Measurements from ENCODE around the gene HBP1.

- PRO-cap, 10 experiments: no peak in any of the 10 experiments
These were observed 8.8 kb downstream of the NAMPT start for GRCh38 chr7:106276077-106276385.

DNA sequence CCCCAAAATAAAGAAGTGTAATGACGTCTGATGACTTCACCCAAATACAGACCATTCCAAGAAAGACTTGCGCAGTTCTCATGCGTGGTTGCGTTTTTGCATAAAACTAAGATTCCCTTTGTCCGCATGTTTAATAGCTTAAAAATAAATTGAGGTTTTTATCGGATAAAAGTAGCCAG is 1.0 kb upstream of the NAMPT start:
- PRO-cap, 10 experiments: no peak in any of the 10 experiments

DNA sequence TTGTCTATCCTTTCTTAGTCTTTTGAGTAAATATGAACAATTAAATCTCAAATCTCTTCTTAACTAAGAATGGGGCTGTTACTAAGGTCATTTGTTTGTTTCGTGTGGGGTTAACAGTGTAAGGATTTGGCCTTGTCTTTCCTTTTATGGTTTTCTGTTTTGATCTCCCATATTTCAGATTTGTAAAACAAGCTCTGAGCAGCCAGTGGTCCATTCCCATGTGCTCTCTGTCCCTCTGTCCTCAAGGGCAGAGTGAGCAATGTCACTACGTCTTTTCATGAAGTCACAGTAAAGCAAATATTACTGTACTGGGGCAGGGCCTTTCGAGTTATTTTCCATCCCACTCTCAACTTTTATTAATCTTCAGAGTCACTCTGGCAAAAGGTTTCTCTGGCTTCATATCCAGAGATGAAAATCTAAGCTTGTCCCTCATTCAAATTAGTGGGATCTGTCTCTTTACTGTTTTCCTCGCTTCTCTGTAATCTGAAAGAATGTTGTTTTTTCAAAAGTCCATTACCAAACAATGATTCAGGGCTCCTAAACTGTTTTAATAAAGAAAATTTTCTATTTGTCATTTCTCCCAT is 41.9 kb upstream of the NAMPT start:
- PRO-cap, 10 experiments: no peak in any of the 10 experiments

- PRO-cap, 10 experiments: no peak in any of the 10 experiments
These were observed 42.5 kb upstream of the NAMPT start for GRCh38 chr7:106327314-106327700.

DNA sequence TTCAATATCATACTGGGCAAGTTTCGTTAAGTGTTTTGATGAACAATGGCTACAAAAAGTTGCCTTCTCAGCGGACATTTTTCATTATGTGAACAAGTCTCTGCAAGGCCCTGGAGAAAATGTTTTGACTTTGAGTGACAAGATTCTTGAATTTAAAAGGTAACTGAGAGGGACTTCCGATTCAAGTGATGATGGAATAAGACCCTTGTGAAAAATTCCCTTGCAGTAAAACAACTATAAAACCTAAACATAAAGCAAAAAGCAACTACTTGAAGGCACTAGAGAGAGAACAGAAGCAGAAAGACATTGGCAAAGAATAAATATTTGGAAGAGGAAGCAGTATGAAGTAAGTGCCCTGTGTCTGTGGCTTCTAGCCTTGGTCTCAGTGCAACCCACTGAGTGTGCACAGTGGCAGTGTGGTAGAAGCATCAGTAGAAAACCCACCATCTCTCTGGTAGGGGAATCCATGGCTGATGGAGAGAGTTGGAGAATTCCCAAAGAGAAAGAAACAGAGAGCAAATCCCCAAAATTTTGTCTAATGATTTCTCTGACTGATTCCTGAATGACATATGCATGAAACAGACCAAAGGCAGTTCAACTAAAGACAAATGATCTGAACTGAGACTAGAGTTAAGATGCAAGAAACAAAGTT is 62.7 kb upstream of the NAMPT start:
- PRO-cap, 10 experiments: no peak in any of the 10 experiments

DNA sequence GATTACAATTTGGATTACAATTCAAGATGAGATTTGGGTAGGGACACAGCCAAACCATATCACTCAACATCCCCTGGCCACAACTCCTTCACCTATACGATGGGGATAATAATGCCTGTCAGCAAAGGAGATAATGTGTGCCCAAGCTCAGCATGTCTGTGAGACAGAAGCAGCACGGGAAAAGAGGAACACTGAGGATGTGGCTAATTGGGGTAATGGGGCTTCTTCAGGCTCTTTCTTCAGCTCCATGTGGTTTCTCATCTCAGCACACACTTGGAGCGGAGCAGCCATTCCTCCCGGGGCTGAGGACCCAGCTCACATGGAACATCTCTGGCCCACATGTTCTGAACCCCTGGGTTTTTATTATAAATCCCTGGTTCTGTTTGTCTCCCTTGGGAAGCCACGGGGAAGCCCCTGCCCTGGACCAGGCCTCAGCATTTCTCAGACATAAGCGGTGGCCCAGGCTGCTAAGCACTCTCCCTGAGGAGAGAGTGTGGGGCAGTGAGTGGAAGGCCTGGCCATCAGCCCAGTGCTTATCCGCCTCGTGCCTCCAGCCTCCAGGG is 136.0 kb upstream of the NAMPT start:
- PRO-cap, 10 experiments: no peak in any of the 10 experiments

- PRO-cap, 10 experiments: peak in 1 of 10 experiments; most common minus-strand start chr7:106599418 (in 1)
These were observed 61.7 kb downstream of the CCDC71L start for GRCh38 chr7:106599268-106599707.

DNA sequence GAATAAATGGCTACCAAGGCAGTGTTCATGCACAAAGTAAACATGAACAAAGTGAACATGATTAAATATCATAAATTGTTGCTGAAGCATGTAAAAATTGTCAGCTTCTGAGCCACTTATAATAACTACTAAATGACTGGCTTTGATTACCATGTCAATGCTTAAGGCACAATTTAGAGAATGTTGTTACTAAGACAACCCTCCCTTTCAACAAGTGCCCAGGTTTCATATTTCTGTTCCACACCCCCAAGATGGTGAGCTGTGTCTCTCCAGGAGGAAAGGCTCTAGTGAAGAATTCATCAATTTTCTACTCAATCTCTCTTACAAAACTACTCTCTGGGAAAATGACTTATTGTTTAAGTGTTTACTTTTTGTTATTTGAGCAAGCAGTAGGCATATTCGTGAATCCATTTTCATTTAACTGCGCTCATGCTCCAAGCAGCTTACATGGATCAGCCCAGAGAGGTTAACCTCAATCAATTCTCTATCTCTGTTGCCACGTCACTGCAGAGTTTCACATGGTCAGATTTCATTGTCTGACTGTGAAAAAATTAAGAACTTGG is 49.9 kb downstream of the CCDC71L start:
- PRO-cap, 10 experiments: no peak in any of the 10 experiments

- PRO-cap, 10 experiments: no peak in any of the 10 experiments
These were observed 35.2 kb downstream of the CCDC71L start for GRCh38 chr7:106625590-106626234.

GRCh38 chr7:106732159-106732521 is 71.2 kb upstream of the CCDC71L start:
- PRO-cap, 10 experiments: no peak in any of the 10 experiments

DNA sequence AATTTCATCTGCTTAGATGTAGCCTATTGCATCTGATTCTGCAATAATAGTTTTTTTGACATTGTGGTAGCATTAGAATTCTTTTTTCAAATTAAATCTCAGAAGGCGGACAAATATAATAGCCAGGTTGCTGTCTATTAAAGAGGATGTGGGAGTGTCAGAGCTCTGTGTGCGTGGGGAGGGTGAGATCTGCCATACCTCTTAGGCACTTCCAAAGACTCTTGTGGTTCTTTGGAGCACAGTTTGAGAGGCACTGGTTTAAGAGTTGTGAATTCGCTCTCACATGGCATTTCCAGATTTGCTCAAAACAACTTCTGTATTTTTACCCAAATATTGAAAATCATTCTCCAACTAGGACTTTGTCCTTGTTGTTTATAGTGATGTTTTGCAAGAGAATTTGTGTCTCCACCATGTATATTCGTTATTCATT is 14.0 kb downstream of the PIK3CG start:
- PRO-cap, 10 experiments: no peak in any of the 10 experiments

- PRO-cap, 10 experiments: peak in 1 of 10 experiments; most common plus-strand start chr7:106892823 (in 1)
These were observed 27.5 kb downstream of the PIK3CG start for GRCh38 chr7:106892457-106893117.

DNA sequence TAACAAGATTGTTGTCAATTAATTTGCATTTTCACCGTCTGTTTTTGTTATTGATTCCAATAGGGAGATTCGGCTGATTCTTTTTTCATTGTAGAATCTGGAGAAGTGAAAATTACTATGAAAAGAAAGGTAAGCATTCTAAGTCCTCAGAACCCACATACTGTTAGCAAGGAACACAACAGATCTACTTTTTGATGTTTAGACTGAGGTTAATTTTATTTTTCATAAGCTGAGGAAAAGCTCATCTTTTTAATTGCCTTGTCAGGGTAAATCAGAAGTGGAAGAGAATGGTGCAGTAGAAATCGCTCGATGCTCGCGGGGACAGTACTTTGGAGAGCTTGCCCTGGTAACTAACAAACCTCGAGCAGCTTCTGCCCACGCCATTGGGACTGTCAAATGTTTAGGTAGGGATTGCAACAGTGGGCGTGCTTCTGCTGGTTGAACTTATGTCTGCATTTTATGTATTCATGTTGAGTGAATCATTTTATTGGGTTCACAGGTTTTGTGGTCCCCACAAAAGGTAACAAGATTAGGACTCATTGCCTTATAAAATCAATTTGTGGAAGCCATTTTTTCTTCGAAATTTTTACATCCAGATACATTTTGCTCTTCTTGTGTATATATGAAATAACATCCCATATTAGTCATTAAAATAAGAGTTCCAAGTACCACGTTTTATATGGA is 11.7 kb upstream of the HBP1 start:
- PRO-cap, 10 experiments: no peak in any of the 10 experiments

- PRO-cap, 10 experiments: peak in 10 of 10 experiments; most common plus-strand start chr7:107168120 (in 3); most common minus-strand start chr7:107168569 (in 9)
These were observed 583 bp upstream of the HBP1 start for GRCh38 chr7:107167984-107168856.

DNA sequence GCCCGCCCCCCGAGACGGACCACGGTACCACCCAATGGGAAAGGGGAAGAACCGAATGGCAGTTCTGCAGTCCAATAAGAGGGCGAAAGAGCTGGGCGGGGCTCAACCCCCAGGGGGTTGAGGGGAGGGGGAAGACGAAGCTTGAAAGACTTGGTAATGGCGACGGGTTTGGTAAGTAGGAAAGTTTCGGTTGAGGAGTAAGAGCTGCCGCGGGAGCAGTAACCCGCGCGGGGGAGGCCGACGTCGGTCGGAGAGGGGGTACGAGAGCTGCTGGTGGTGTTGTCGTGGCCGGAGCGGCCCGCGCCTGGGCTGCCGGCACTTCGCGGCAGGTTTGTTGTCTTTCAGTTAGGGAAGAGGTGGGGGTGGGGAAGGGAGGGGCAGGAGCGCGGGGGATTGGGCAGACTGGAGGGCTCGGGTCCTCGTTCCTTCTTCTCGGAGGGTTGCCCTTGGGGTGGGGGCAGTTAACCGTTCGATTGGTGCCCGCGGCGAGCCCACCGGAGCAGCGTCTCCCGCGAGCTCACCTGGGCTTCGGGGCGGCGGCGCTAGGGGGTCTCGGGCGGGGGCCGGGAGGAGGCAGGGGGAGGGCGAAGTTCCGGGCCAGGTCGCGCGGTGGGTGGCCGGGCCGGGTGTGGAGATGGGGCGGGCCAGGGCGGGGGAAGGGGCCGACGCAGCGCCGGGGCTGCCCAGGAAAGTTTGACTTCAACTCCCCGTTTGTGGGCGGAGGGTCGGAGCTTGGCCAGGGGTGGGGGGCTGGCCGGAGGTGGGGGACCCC is at the start of gene HBP1:
Gene HBP1, plus strand, starts transcription at position 147 of the 772 bp plus-strand sequence.
- PRO-cap, 10 experiments: peak in 10 of 10 experiments; most common plus-strand start position 147 of the sequence (in 5)

- PRO-cap, 10 experiments: no peak in any of the 10 experiments
These were observed 4.4 kb downstream of the HBP1 start for GRCh38 chr7:107173079-107173668.

DNA sequence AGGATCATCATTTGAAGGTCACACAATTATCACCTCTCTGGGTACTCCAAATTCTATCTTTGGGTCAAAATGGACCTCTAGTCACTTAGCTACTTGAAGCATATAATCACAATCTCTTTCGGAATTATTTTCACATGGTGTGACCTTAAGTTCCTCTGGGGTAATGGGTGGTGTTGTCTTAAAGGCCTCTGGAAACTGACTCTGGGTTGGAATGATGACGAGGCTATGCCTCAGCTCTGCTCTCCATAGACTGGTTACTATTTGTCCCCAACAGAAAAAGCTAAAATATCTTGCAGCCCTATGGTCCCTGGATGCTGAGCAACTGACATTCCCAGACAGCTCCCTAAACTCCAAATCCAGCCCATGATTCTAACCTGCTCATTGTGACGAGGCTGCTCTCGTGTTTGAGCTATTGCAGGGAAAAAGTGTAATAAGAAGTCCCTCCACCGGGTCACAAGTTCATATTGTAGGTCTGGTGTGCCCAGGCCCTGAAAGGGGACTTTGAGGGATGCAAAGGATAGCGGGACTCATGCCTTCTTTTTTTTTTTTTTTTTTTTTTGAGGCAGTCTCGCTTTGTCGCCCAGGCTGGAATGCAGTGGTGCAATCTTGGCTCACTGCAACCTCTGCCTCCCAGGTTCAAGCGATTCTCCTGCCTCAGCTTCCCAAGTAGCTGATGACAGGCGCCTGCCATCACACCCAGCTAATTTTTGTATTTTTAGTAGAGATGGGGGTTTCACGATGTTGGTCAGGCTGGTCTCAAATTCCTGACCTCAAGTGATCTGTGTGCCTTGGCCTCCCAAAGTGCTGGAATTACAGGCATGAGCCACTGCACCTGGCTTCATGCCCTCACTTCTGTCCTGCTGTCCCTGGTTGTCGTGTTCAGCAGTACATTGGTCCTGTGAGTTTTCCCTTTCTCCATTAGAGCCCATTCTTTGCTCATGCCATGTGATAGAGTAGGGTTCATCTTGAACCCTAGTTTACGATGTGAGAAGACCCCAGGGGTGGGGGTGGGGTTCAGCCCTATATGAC is 51.8 kb downstream of the HBP1 start:
- PRO-cap, 10 experiments: no peak in any of the 10 experiments

DNA sequence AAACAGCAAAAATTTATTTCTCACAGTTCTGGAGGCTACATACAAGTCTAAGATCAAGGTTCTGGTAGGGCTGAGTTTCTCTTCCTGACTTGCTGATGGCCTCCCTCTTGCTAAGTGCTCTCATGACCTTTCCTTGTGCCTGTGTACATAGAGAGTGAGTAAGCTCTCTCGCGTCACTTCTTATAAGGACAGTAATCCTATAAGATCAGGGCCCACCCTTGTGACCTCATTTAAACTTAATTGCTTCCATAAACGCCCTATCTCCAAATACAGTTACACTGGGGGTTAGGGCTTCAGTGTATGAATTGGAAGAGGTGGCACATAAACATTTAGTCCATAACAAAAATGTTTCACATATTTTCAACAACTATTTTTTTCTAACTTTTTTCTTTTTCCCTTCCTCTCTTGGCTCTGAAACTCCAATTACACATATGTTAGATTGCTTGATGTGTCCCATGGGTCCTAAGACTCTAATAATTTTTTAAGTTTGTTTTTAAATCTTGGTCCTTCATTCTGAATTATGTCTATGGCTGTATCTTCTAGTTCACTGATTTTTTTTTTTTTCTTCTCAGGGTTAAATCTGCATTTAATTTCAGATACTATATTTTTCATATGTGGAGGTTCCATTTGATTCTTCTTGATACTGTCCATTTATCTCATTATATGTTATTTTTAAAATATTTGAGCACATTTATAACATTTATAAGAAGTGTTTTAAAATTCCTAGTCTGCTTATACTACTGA is 149.9 kb downstream of the HBP1 start:
- PRO-cap, 10 experiments: peak in 1 of 10 experiments; most common plus-strand start position 296 of the sequence (in 1); most common minus-strand start position 121 of the sequence (in 1)

GRCh38 chr7:107332853-107333188 is 137.0 kb upstream of the GPR22 start:
- PRO-cap, 10 experiments: no peak in any of the 10 experiments

- PRO-cap, 10 experiments: no peak in any of the 10 experiments
These were observed 1.1 kb downstream of the SLC26A4 start for GRCh38 chr7:107661380-107662402.

Measured in Metastatic Breast Carcinoma in the Brain (tissue), 10 donors.